HepG2 (cell line): ENCODE data around the gene DIAPH3.

DNA sequence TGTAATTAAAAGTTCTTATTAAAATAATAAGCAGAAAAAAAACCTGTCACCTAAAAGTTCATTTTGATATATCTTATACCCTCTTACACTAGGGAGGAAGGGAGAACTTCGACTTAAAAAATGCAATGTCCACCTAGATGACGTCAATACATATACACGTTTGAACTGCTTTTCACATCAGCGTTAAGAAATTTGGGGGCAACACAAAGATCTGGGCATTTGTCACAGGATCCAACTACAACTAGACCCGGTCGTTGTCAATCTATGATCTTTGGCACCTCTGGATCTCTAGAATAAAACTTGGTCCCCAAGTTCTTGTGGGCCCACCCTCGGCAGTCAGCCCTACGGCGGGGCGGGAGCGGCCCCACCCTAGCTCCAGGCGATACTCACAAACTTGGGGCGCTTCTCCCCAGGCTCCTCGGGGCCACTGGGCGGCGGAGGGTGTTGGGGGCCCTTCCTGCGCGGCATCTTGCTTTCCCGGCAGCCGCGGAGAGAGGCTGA lies 481 bp downstream of the DIAPH3 start:
- RRBS, 2 experiments: under 1 to 2% methylated on average over 3 of the region's 21 CpGs
CAGE:
- cytosol, long polyA minus RNA: no peak
- cytosol, long polyA plus RNA: no peak
- long polyA plus RNA: no peak
- nucleus, long polyA minus RNA: no peak
- nucleus, long polyA plus RNA: no peak

DNA sequence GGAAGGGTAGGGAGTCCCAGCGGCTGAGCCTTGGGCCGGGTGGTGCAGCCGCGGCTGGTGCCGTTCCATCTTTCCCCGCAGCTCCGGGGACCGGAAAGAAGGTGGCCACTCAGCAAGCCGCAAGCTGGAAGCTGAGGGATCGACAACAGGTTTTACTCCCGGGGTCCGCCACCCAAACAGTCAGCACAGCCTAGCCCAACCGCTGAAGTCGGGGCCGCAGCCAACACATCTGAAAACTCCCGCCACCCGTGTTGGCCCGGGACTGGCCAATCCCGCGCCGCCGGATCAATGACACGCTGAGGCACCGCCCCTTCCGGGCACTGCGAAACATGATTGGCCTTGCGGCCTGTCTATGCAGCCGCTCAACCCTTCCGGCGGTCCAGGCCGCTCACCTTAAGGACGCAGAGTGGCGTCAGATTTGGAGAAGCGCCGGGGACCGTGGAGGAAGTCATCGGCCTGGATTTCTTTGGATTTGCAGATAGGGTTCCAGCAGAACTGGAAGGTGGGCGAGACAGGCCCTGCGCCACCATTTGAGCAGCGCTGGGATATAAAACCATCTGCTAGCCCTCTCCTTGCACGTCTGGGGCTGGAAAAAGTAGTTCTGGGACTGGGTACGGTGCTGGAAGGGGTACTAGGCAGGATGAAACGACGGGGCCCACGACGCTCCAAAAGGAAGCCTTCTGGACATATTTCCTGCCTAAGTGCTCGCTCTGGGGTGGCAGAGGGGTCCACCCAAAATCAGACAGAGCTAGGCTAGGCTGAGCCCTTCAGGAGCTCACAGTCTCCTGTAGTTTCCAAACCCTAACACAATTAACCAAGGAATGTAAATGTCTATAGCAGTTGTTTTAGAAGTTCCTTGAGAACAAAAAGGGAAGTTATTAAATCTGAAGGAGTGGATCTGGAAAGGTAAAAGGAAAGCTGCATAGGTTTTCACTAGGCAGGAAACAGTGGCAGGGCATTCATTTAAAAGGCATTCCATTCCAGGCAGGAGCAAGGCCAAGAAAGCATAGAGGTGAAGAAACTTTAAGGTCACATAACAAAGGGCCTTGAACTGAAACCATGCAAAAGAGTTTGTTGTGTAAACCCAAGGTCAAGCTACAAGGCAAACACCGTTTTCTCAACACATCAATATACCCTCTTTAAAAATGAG lies at the start of gene DIAPH3:
Gene DIAPH3, minus strand, starts transcription at position 231 of the 1,150 bp plus-strand sequence.
- RRBS, 2 experiments: 2% methylated on average over 25 to 26 of the region's 48 CpGs
CAGE:
- cytosol, long polyA minus RNA: start-site peak on the minus strand centred at position 225 of the sequence, 57 bp wide, 17 reads
- cytosol, long polyA plus RNA: no peak
- long polyA plus RNA: no peak
- nucleus, long polyA minus RNA: no peak
- nucleus, long polyA plus RNA: no peak

- RRBS, 2 experiments: no CpG with 5 or more reads among the region's 3 CpGs
CAGE:
- cytosol, long polyA minus RNA: no peak
- cytosol, long polyA plus RNA: no peak
- long polyA plus RNA: no peak
- nucleus, long polyA minus RNA: no peak
- nucleus, long polyA plus RNA: no peak
These were observed 160.8 kb downstream of the PCDH9 start for GRCh38 chr13:67069365-67069719.

GRCh38 chr13:67101727-67102535 lies 128.2 kb downstream of the PCDH9 start:
- RRBS, 2 experiments: no CpG with 5 or more reads among the region's 4 CpGs
CAGE:
- cytosol, long polyA minus RNA: no peak
- cytosol, long polyA plus RNA: no peak
- long polyA plus RNA: no peak
- nucleus, long polyA minus RNA: no peak
- nucleus, long polyA plus RNA: no peak

- RRBS, 2 experiments: no CpG with 5 or more reads among the region's 13 CpGs
CAGE:
- cytosol, long polyA minus RNA: no peak
- cytosol, long polyA plus RNA: no peak
- long polyA plus RNA: no peak
- nucleus, long polyA minus RNA: no peak
- nucleus, long polyA plus RNA: no peak
These were observed 4.4 kb downstream of the PCDH9 start for GRCh38 chr13:67225705-67226137.

GRCh38 chr13:71242141-71242609 lies 624.8 kb downstream of the DACH1 start:
- RRBS, 2 experiments: no CpG with 5 or more reads among the region's 4 CpGs
CAGE:
- cytosol, long polyA minus RNA: no peak
- cytosol, long polyA plus RNA: no peak
- long polyA plus RNA: no peak
- nucleus, long polyA minus RNA: no peak
- nucleus, long polyA plus RNA: no peak

- RRBS, 2 experiments: no CpG with 5 or more reads among the region's 1 CpG
CAGE:
- cytosol, long polyA minus RNA: no peak
- cytosol, long polyA plus RNA: no peak
- long polyA plus RNA: no peak
- nucleus, long polyA minus RNA: no peak
- nucleus, long polyA plus RNA: no peak
These were observed 241.3 kb downstream of the DACH1 start for GRCh38 chr13:71625620-71626178.

GRCh38 chr13:72741286-72741711 lies 13.6 kb downstream of the BORA start:
- RRBS, 2 experiments: no CpG with 5 or more reads among the region's 1 CpG
CAGE:
- cytosol, long polyA minus RNA: no peak
- cytosol, long polyA plus RNA: no peak
- long polyA plus RNA: no peak
- nucleus, long polyA minus RNA: no peak
- nucleus, long polyA plus RNA: no peak

- RRBS, 2 experiments: no CpG with 5 or more reads among the region's 6 CpGs
CAGE:
- cytosol, long polyA minus RNA: no peak
- cytosol, long polyA plus RNA: no peak
- long polyA plus RNA: no peak
- nucleus, long polyA minus RNA: no peak
- nucleus, long polyA plus RNA: no peak
These were observed 18.6 kb downstream of the PIBF1 start for GRCh38 chr13:72800430-72801053.

GRCh38 chr13:72980022-72980400 lies 78.8 kb upstream of the KLF5 start:
- RRBS, 2 experiments: no CpG with 5 or more reads among the region's 1 CpG
CAGE:
- cytosol, long polyA minus RNA: no peak
- cytosol, long polyA plus RNA: no peak
- long polyA plus RNA: no peak
- nucleus, long polyA minus RNA: no peak
- nucleus, long polyA plus RNA: no peak

DNA sequence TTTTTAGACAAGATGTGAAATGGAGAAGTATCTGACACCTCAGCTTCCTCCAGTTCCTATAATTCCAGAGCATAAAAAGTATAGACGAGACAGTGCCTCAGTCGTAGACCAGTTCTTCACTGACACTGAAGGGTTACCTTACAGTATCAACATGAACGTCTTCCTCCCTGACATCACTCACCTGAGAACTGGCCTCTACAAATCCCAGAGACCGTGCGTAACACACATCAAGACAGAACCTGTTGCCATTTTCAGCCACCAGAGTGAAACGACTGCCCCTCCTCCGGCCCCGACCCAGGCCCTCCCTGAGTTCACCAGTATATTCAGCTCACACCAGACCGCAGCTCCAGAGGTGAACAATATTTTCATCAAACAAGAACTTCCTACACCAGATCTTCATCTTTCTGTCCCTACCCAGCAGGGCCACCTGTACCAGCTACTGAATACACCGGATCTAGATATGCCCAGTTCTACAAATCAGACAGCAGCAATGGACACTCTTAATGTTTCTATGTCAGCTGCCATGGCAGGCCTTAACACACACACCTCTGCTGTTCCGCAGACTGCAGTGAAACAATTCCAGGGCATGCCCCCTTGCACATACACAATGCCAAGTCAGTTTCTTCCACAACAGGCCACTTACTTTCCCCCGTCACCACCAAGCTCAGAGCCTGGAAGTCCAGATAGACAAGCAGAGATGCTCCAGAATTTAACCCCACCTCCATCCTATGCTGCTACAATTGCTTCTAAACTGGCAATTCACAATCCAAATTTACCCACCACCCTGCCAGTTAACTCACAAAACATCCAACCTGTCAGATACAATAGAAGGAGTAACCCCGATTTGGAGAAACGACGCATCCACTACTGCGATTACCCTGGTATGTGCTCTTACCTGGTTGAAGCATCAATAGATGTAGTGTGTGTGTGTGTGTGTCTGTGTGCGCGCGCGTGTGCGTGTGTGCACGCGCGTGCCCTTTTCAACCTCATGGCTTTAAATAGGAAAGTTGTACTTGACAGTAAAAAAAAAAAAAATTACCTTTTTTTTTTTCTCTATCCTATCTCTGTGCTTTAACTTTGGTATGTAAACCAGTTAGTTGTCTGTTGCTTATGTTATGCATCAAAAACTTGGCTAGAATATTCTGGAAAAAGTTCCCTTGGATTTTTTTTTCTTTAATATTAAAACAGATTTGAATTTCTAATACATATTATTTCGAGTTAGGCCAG lies 3.5 kb downstream of the KLF5 start:
- RRBS, 2 experiments: no CpG with 5 or more reads among the region's 25 CpGs
CAGE:
- cytosol, long polyA minus RNA: no peak
- cytosol, long polyA plus RNA: no peak
- long polyA plus RNA: no peak
- nucleus, long polyA minus RNA: no peak
- nucleus, long polyA plus RNA: no peak

- RRBS, 2 experiments: no CpG with 5 or more reads among the region's 3 CpGs
CAGE:
- cytosol, long polyA minus RNA: no peak
- cytosol, long polyA plus RNA: no peak
- long polyA plus RNA: no peak
- nucleus, long polyA minus RNA: no peak
- nucleus, long polyA plus RNA: no peak
These were observed 119.3 kb downstream of the KLF5 start for GRCh38 chr13:73177938-73178634.

- RRBS, 2 experiments: 91% methylated on average over 5 of the region's 12 CpGs; no CpG with 5 or more reads in 1 of the 2 experiments
CAGE:
- cytosol, long polyA minus RNA: no peak
- cytosol, long polyA plus RNA: no peak
- long polyA plus RNA: no peak
- nucleus, long polyA minus RNA: no peak
- nucleus, long polyA plus RNA: no peak
These were observed 176.4 kb downstream of the KLF5 start for GRCh38 chr13:73235280-73235606.

- RRBS, 2 experiments: no CpG with 5 or more reads among the region's 11 CpGs
CAGE:
- cytosol, long polyA minus RNA: no peak
- cytosol, long polyA plus RNA: no peak
- long polyA plus RNA: no peak
- nucleus, long polyA minus RNA: no peak
- nucleus, long polyA plus RNA: no peak
These were observed 276.4 kb downstream of the KLF5 start for GRCh38 chr13:73334848-73336039.

GRCh38 chr13:73821363-73822014 lies 762.7 kb downstream of the KLF5 start:
- RRBS, 2 experiments: no CpG with 5 or more reads among the region's 6 CpGs
CAGE:
- cytosol, long polyA minus RNA: no peak
- cytosol, long polyA plus RNA: no peak
- long polyA plus RNA: no peak
- nucleus, long polyA minus RNA: start-site peak on the minus strand at chr13:73821763-73821876, 9 reads
- nucleus, long polyA plus RNA: no peak

GRCh38 chr13:74062728-74063407 lies 1004.1 kb downstream of the KLF5 start:
- RRBS, 2 experiments: no CpG with 5 or more reads among the region's 7 CpGs
CAGE:
- cytosol, long polyA minus RNA: no peak
- cytosol, long polyA plus RNA: no peak
- long polyA plus RNA: no peak
- nucleus, long polyA minus RNA: no peak
- nucleus, long polyA plus RNA: no peak

DNA sequence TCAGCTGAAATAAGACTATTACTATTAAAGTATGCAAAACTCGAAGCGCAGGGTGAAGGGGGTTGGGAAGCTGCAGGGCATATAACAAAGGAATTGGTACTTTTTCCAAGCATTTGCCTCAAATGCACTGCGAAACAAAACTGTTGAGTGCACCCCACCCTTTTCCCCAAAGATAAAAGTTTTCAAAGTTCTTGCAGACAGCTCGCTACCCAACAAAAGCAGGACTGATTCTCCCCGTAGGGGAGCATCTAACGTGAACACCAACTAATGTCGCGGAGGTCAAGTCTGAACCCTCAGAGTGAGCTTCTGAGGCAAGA lies 1073.8 kb downstream of the KLF5 start:
- RRBS, 2 experiments: no CpG with 5 or more reads among the region's 8 CpGs
CAGE:
- cytosol, long polyA minus RNA: no peak
- cytosol, long polyA plus RNA: no peak
- long polyA plus RNA: no peak
- nucleus, long polyA minus RNA: no peak
- nucleus, long polyA plus RNA: no peak

DNA sequence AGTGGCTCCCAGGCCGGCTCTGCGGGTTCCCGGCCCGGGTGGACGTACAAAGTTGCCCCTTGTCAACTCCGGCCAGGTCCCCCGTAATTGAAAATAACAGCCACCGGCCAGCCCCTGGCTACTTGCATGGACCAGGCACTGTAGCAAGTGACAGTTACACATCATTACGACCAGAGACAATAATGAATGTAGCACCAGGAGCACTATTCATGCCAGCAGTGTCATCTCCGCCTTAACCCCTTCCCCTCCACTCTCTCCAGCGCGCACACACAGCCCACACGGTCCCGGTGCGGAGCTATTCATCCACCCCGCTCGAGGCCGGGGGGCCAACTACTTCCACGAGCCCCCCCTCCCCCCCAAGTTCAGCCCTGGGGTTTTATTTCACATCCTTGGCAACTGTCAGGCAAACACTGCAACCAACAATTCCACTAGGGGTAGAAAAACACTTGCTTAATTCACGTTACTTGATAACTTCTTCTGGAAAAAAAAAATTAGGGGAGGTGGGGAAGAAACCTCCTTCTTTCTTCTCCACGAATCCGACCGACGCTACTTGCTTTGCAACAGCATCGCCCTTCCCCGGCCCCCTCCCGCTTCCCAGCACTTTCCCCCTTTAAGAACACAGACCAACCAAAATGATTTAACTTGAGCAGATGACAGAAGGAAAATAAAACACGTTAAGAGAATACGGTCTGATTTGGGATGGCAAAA lies 1074.3 kb downstream of the KLF5 start:
- RRBS, 2 experiments: no CpG with 5 or more reads among the region's 29 CpGs
CAGE:
- cytosol, long polyA minus RNA: no peak
- cytosol, long polyA plus RNA: no peak
- long polyA plus RNA: no peak
- nucleus, long polyA minus RNA: no peak
- nucleus, long polyA plus RNA: no peak

GRCh38 chr13:74230666-74231786 lies 1172.2 kb downstream of the KLF5 start:
- RRBS, 2 experiments: no CpG with 5 or more reads among the region's 9 CpGs
CAGE:
- cytosol, long polyA minus RNA: no peak
- cytosol, long polyA plus RNA: no peak
- long polyA plus RNA: no peak
- nucleus, long polyA minus RNA: no peak
- nucleus, long polyA plus RNA: no peak

GRCh38 chr13:75133102-75133379 lies 348.9 kb downstream of the TBC1D4 start:
- RRBS, 2 experiments: no CpG with 5 or more reads among the region's 1 CpG
CAGE:
- cytosol, long polyA minus RNA: no peak
- cytosol, long polyA plus RNA: no peak
- long polyA plus RNA: no peak
- nucleus, long polyA minus RNA: no peak
- nucleus, long polyA plus RNA: no peak